Hematopoietic multipotent progenitor cell (in vitro differentiated cells): Measurements from ENCODE around the gene NFAM1.

DNA sequence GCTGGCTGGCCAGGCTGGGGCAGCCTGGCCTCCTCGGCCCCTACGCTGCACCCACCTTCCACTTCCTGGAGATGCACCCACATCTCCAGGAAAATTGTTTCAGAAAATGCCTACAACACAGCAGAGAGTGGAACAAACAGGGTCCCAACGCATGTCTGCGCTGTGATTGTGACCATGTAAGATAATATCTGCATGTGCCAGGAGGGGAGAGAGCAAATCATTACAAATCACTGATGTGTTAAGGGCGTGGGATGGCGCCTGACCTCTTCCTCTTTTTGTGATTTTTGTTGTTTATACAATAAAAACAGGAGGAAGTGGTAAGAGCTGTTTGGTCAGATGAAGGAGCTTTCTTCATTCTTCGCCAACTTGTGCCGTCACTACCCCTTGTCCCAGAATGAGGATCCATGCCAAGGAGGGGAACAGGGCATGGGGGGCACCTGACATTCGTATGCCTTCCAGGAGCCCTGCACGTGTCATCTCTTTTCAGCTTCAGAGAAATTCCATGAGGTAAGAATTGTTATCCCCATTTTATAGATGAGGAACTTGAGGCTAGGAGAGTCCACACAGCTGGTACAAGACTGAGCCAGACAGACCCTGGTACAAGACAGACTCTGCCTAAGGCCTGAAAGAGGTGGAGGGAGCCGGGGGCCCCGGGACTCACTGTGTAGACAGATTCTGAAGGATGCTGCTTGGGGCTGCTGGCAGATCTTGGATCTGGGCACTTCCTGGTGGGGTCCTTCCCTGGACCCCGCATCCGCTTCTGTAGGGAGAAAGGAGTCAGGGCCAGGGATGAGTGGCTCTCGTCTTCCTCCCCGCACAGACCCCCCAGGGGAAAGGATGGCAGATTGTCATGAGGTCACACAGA, 34.8 kb downstream of the NFAM1 start:
- CAGE, long polyA plus RNA = no peak

DNA sequence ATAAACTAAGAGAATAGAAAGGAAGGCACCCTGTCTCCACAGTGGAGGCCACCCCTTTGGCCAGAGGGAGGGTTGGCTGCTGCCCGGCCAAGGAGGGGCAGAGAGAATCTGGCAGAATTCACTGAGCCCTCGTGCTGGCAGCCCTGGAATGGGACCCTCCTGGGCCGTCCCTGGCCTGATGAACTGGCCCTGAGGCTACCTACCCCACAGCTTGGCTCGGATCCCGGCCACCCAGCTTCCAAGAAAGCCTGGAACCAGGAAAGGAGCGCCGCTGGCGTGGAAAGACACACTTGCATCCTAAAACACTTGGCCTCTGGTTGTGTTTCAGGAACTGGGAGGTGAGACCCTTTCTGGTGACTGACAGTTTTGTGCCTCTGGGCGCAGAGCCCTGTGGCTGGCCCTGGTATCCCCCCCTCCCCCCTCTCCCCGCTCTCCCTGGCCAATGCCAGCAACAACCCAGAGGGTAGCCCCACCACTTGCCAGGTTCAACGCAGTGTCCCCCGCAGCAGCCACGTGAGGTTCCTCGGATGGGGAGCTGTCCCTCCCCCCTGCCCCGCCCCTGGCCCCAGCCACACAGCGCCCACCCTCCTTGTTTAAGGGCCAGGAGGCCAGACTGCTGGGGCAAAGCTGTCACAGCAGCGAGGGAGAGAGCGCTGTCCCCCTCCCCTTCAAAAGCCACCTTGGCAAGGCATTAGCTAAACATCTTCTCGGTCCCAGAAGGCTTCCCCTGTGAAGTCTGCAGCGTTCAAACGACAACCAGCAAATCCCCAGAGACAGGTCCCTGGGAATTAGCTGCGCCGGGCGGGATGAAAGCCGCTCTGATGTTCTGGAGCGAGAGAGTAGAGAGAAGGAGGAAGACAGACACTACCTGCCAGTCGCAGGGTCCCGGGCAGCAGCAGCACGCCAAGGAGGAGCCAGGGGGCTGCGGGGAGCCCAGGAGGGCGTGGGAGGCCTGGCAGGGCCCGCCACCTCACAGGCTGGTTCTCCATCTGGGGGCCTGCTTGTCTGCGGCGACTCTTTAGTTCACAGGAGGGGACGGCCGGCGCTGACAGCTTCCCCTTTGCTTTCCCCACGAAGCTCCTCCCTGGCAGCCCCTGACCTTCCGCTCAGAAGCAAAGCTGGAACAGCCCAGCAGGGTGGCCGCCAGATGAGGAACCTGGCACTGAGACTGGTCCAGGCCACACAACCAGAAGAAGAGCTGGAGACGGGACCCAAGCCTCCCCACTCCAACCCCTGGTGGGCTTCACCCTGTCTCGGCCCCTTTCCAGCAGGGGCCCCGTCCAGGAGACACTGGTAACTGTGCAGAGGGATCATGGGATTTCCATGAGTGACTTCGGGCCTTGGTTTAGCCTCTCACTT, at the start of gene NFAM1:
Gene NFAM1, minus strand, starts transcription at position 1,035 of the 1,359 bp plus-strand sequence.
- CAGE, long polyA plus RNA = no peak

DNA sequence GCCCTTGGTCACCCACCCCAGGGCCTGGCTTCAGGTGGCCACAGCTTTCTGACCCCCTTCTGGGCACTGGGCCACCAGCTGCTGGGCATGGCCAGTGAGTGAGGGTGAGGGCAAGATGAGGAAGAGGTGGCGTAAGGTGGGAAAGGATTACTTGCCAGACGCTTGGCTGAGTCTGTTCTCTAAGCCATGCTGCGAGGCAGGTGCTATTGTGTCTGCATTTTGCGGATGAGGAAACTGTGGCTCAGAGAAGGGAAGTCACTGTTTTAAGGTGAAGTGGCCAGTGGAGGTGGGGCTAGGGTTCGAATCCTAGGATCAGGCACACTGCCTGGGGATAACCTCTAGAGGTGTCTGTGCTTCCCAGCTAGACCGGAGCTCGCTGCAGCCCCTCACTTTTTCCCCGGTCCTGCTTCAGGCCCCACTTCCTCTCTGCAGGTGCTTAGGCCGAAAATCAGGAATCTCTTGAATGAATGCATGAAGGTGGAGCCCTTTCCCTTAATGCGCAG, 7.9 kb upstream of the NFAM1 start:
- CAGE, long polyA plus RNA = no peak

DNA sequence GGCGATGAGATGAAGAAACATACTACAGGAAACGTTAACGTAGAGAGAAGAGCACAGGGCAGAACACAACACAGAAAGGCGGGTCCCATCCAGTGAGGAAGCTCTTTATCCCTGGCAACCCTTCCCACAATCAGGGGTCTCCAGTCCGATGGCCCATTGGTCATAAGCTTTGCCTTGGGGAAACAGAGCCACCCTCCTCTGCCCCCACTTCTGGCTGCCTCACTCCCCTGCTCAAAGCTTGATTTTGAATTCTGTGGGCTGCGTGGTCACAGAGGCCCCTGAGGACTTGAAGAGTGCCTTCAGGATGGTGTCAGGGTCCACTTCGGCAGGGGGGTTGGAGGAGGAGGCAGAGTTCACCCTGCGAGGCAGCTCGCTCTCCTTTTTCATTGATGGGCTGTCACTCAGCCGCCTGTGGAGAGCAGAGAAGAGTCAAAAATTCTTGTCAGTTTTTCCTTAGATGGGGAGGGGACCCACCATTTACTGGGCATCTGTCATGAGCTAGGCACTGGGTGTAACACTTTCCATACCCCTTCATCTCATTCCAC, 29.1 kb downstream of the POLDIP3 start:
- CAGE, long polyA plus RNA = no peak

- CAGE, long polyA plus RNA = no peak
Measured at GRCh38 chr22:42602682-42603332, 11.9 kb downstream of the POLDIP3 start.

GRCh38 chr22:42671291-42671704, 22.1 kb upstream of the CYB5R3 start:
- CAGE, long polyA plus RNA = no peak

GRCh38 chr22:42718605-42719544, 1.8 kb downstream of the A4GALT start:
- CAGE, long polyA plus RNA = no peak

DNA sequence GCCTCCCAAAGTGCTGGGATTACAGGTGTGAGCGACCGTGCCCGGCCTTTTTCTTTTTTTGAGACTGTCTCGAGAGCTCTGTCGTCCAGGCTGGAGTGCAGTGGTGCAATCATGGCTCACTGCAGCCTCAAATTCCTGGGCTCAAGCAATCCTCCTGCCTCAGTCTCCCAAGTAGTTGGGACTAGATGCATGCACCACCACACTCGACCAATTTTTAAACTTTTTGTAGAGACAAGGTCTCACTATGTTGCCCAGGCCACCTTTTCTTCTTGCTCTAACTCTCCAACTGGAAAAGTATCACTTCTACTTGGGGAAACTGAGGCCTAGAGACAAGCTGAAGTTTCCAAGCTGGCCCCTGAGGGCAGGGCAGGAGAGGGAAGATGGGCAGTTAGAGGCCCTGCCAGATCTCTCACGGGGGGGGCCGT, 11.3 kb upstream of the ARFGAP3 start:
- CAGE, long polyA plus RNA = no peak

DNA sequence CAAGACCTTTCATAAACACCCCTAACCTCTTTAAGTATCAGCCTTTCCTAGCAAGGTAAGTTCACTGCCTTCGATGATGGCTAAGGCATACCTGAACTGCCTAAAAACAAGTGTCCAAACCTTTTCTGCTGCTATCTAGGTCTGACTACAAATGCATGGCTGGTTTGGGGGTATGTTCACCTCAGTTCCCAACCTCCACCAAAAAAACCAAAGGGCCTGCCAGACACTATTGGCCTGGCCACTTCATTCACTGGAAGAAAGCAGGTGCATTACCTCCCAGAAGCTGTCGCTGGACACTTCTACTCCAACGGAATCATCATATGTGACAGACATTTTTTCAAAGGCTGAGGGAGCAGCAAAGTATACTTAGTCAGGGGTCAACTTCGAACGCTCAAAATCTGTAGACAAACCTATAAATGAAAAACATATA, 54.7 kb upstream of the ARFGAP3 start:
- CAGE, long polyA plus RNA = no peak

DNA sequence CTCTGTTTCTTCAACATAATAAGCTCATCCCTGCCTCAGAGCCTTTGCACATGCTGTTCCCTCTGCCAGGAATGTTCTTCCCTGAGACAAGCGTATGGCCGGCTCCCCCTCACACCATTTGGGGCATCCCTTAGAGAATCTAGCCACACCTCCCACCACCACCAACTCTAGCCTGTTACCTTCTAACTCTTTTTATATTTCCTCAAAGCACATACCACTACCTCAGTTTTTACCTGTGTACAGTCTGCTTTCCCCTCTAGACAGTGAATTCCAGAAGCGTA, 75.0 kb upstream of the ARFGAP3 start:
- CAGE, long polyA plus RNA = no peak

- CAGE, long polyA plus RNA = no peak
Measured at GRCh38 chr22:42937155-42937998, 77.6 kb downstream of the PACSIN2 start.

DNA sequence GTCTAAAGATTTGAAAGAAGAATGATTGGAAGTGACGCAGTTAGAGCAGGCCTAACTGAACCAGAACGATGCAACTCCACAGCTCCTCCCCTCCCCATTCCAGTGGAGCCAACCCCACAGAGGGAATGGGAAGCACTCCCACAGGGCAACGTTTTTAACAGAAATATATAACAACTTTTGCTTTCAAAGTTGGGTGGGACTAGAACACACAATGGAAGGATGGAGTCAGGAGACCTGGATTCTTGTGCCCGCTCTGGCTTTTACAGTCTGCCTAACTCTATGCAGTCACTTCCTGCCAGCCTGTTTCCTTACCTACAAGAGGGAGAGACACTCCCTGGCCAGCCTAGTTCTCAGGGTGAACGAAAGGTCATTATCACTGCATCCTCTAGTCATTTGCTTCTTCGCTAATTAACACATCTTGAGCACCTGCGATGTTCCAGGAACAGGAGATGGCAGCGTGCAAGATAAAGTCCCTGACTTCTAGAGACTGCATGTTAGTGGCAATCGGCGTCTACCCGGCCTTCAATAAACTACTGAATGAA, 75.4 kb downstream of the PACSIN2 start:
- CAGE, long polyA plus RNA = no peak

GRCh38 chr22:42943908-42944345, 71.0 kb downstream of the PACSIN2 start:
- CAGE, long polyA plus RNA = no peak

DNA sequence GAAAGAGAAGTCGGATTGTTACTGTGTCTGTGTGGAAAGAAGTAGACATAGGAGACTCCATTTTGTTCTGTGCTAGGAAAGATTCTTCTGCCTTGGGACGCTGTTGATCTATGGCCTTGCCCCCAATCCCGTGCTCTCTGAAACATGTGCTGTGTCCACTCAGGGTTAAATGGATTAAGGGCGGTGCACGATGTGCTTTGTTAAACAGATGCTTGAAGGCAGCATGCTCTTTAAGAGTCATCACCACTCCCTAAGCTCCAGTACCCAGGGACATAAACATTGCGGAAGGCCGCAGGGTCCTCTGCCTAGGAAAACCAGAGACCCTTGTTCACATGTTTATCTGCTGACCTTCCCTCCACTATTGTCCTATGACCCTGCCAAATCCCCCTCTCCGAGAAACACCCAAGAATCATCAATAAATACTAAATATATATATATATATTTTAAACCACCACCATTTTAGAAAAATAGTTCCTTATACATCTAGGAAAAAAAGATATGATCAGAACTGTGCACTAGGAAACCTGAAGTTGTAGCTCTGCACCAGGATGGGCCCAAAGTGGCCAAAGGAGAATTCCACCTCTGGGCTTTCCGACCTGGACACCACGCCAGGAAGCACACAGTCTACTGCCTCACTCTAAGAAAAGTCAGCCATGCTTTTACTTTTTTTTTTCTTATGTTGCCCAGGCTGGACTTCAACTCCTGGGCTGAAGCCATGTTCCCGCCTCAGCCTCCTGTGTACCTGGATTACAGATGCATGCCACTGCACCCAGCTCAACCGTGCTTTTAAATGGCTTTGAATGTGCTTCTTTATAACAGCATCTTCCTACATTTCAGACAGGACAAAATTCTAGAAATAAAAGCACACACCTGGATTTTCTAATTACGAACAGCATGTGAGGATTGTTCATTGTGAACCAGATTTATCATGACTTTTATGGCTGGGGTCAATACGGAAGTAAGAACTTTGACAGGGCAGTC, 42.6 kb downstream of the PACSIN2 start:
- CAGE, long polyA plus RNA = no peak

DNA sequence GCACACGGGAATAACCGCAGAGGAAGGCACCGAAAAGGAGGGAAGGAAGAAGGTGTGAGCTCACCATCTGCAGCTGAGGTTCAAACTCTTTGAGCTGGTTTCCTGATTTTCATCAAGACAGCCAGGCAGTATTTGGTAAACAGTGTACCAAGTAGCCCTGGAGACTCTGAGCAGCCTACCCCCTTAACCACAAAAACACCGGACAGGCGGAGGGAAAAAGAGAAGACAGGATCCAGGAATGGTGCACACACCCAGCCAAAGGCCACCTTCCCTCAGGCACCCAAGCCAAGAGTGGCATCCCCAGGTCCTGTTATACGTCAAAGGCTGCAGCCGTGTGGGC, 1.3 kb downstream of the PACSIN2 start:
- CAGE, long polyA plus RNA = no peak

- CAGE, long polyA plus RNA = no peak
Measured at GRCh38 chr22:43086196-43086659, 3.0 kb downstream of the TTLL1 start.

GRCh38 chr22:43114826-43115530, 4.4 kb downstream of the BIK start:
- CAGE, long polyA plus RNA = no peak

DNA sequence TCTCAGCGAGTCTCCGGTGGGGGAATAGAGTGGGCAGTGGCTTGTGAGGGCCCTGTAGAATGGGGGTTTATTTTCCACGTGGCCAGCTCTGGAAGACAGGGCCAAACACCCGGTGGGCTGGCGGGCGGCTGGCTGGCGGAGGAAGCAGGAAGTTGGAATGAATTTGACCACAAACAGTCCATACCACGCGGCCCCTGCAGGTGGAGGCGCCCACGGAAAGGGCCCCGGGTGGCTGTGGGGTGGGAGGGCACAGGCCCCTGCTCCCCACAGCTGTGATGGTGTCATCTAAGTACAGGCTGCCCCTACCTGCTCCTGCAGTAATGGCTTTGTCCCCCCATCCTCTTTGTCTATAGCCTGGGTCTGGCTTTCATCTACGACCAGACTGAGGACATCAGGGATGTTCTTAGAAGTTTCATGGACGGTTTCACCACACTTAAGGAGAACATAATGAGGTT, 15.0 kb downstream of the MCAT start:
- CAGE, long polyA plus RNA = no peak

- CAGE, long polyA plus RNA = no peak
Measured at GRCh38 chr22:43151695-43152307, 442 bp downstream of the TSPO start.

DNA sequence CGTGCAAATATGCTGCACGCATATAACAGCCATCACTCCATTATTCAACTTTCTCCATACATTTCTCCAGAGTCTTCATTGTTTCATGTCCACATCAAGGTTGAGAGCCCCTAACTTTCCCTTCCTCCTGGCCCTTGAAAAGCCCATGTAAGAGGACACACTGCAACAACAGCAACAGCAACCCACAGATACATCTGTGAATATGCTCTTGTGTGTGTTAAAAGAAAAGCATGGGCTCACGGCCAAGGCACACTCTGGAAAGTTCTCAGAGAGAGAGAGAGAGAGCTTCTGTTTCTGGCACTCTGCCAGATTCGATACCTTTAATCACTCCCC, 34.0 kb upstream of the MPPED1 start:
- CAGE, long polyA plus RNA = no peak